ENCODE measurements around the genes CCNA1, SMAD9 and ALG5.

- PRO-cap, 2 experiments: no peak in any of the 2 experiments
Measured at GRCh38 chr13:34347625-34348138, 529.7 kb downstream of the RFC3 start.

DNA sequence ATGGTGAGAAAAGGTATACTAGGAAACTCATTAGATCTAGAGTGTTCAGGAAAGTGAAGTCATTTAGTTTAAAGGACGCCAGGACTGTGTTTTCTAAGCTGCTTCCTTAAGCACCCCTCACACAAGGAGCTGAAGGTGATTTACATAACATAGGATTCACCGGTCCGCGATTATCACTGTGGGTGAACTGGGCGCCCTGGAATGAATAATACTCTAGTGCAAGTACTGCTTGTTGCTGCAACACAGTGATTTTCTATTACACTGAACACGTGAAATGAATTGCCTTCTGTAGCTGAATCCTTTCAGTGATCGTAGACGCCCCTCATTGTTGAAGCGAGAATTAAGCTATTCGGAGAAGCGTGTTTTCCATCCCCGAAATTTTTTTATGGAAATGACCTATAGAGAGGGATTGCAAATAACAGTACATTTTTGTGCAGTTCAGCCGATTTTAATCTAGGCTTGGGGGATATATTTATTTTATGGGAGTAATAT is 2.7 kb upstream of the MAB21L1 start:
- PRO-cap, 2 experiments: no peak in any of the 2 experiments

DNA sequence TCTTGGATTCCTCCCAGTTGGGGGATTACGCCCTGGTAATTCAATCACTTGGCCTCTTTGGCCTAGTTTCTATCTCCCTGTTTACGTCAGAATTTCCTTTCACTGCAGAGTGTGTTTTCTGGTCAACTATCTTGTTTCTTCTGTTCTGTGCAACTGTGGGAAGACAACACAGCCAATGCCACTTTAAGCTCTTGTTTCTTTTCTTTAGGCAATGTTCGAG is 257.4 kb upstream of the MAB21L1 start:
- PRO-cap, 2 experiments: no peak in any of the 2 experiments

DNA sequence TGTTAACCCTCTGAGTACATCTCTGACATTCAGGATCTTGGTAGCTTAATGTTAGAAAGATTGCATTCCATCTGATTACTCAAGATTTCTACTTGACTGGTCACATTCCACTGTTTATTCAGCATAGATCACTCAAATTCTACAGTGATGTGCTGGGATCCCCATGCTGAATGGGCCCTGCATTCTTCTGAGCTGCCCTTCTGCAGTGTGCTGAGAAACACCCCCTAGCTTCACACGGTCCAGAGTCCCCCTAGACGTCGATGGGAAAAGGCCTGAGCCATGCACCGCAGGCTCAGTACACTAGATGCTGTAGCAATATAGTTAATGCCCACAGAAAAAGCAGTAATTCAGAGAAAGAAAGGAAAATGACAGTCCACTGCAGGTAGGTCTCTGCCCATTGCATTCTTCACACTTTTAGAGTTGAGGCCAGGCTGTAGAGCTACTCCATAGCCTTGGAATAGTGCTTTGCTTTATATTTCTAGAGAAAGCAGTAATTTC is 295.6 kb upstream of the MAB21L1 start:
- PRO-cap, 2 experiments: no peak in any of the 2 experiments

- PRO-cap, 2 experiments: peak in 1 of 2 experiments; most common plus-strand start chr13:36432272 (in 1); most common minus-strand start chr13:36432124 (in 1)
Measured at GRCh38 chr13:36432052-36432793, at the start of gene CCNA1. Gene CCNA1, plus strand, starts transcription at chr13:36432495.

GRCh38 chr13:36543518-36544110 is 111.3 kb downstream of the CCNA1 start:
- PRO-cap, 2 experiments: peak in 1 of 2 experiments; most common plus-strand start chr13:36543979 (in 1)

DNA sequence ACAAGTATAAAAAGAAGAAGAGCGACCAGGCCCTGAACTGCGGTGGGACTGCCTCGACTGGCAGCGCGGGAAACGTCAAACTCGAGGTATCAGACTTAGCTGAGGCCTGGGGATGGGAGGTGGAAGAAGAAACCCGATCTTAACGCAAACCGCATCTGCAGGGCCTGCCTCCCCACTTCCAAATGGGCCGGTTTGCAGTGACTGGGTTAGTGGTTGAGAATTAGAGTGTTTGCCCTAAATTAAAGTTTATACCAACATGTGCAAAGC is 783 bp downstream of the RFXAP start:
- PRO-cap, 2 experiments: no peak in any of the 2 experiments

DNA sequence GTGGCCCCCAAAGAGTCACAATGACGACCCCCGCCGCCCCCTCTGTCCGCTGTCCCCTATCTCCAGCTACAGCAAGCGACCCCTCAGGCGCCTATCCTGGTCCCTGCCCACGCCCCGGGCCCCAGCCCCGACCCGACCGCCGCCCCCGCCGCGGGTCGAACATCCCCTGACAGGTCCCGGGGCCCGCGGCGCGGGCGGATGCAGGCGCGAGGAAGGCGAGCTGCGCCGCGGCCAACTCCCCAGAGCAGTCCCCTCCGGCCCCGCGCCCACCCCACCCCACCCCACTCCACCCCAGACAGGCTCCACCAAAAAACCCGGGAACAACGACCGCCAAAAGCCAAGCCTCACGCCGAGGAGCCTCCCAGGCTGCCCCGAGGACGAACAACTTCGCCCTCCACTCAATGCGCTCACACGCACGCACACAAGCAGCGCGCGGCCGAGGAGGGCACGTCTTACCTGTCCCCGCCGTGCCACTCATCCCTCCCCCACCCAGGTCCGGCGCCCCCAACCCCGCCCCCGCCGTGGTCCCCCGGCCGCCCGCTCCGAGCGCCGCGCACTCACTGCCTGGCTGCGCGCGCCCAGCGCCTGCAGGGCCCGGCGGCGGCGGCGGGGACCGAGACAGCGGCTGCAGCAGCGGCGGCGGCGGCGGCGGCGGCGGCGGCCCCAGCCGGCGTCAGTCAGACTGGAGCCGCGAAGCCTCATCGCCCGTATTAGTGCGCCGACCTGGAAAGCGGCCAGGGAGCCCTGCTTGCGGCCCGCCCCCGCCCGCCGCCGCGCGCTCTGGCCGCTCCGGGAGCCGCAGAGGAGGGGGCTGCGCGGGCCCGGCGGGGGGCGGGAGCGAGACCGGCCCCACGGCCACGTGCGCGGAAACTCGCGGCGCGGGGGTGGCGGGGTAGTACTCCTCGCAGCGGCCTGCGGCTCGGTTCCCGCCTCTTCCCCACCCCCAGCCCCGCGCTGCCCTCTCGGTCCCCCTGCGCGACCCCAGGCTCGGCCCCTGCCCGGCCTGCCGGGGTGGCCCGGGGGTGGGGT is at the start of gene SMAD9:
Gene SMAD9 (minus strand): TSS at position 684 of the 1,029 bp plus-strand sequence.
- PRO-cap, 2 experiments: peak in 1 of 2 experiments; most common plus-strand start position 868 of the sequence (in 1); most common minus-strand start position 684 of the sequence (in 1)

- PRO-cap, 2 experiments: peak in 1 of 2 experiments; most common plus-strand start chr13:36999458 (in 1); most common minus-strand start chr13:36999327 (in 1)
Measured at GRCh38 chr13:36999156-36999664, at the start of gene ALG5. Gene ALG5, minus strand, starts transcription at chr13:36999340.

- PRO-cap, 2 experiments: no peak in any of the 2 experiments
Measured at GRCh38 chr13:37070271-37070724, 10.8 kb upstream of the SUPT20H start.

DNA sequence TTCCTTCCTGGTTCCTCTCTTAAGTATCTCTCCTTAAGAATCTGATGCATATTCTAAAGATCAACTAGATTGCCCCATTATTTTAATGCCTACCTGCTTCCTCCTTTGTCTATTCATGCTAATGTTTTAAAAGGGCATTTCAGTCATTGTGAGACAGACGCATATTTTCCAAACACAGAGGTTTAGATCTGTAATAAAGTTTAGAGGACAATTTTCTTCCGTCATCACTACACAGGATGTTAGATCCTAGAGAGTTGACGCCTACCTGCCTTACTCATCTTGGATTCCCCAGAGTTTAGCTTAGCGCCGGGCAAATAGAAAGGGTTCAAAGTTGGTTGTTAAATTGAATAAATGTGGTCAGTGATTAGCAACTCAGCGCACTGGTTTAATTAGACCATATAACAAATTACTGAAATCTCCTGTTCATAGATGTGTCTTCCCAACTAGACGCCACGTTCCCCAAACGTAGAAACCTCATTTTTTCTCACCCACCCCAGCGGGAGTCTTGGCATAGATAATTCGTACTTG is 859 bp upstream of the UFM1 start:
- PRO-cap, 2 experiments: no peak in any of the 2 experiments

DNA sequence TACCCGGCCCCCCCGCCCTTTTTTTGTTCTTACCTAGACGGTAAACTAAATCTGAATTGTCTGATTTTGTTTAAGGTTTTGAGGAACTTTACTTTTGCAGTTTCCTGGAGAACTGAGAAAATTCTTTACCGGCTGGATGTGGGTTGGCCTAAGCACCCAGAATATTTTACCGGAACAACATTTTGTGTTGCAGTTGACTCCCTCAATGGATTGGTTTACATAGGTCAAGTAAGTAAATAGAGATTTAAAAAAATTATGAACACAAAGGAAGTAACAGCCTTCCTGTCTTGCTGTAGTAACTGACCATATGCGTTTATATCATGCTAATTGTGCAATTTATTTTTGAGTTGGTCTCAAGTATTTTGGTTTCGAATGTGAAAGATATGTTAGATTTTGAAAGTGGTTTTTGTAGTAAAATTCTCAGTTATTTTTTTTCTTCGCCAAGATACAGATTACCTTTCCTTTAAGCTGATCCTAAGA is 845 bp downstream of the NHLRC3 start:
- PRO-cap, 2 experiments: no peak in any of the 2 experiments

GRCh38 chr13:39378376-39378794 is 224.6 kb downstream of the LHFPL6 start:
- PRO-cap, 2 experiments: no peak in any of the 2 experiments

GRCh38 chr13:39395310-39395984 is 207.5 kb downstream of the LHFPL6 start:
- PRO-cap, 2 experiments: no peak in any of the 2 experiments

GRCh38 chr13:39565524-39566000 is 37.4 kb downstream of the LHFPL6 start:
- PRO-cap, 2 experiments: no peak in any of the 2 experiments

DNA sequence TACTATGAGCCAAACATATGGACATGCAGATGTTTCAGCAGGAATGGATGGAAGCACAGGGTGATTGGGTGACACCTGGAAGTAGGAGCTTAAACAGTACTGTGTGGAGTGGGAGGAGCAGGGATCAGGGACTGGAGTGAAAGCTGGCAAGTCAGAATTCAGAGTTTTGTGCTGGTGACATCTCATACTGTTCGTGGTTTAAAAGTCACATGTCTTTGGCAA is 408.2 kb downstream of the COG6 start:
- PRO-cap, 2 experiments: no peak in any of the 2 experiments

DNA sequence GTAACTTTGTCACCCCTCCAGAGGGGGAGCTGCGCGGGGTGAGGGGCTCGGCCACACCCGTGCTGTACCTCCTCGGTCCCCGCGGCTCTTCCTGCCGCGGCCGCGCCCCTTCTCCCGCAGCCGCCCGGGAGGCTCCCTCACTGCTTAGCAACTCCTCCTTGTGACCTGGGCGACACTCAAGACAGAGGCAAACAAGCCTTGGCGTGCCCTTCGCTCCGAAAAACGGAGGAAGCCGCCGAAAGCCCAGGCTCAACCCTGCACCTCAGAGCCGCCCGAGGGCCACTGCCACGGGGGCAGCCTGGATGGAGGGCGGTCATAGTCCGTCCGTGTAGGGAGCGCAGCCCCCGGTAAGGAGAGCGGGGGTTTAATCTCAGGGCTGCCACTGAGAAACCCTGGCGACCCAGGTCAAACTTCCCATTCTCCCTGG is 494.2 kb downstream of the FOXO1 start:
- PRO-cap, 2 experiments: no peak in any of the 2 experiments

- PRO-cap, 2 experiments: no peak in any of the 2 experiments
Measured at GRCh38 chr13:40235001-40235660, 431.3 kb downstream of the FOXO1 start.

- PRO-cap, 2 experiments: no peak in any of the 2 experiments
Measured at GRCh38 chr13:40345820-40346325, 320.6 kb downstream of the FOXO1 start.

GRCh38 chr13:40480802-40481597 is 185.4 kb downstream of the FOXO1 start:
- PRO-cap, 2 experiments: no peak in any of the 2 experiments